Measurements from ENCODE around the genes ATP6V0E2, REPIN1, GIMAP4 and KCNH2.

GRCh38 chr7:149612907-149613612 lies 101.7 kb upstream of the KRBA1 start:
- PRO-cap = no peak
- RRBS, 2 experiments = no CpG with 5 or more reads among the region's 6 CpGs

DNA sequence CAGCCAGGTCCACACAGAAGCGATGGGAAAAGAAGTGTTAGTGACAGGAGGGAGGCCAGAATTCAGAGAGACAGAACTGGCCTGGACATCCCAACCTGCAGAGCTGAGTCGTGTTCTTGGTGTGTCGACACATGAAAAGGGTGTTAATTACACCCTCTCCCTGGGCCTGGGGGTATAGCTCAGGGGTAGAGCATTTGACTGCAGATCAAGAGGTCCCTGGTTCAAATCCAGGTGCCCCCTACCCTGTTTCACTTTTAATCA lies 79.3 kb upstream of the KRBA1 start:
- PRO-cap = unidirectional peak, plus-strand start at position 163 of the sequence
- RRBS, 2 experiments = no CpG with 5 or more reads among the region's 3 CpGs

GRCh38 chr7:149775985-149776970 lies 2.9 kb upstream of the ZNF467 start:
- PRO-cap = no peak
- RRBS, 2 experiments = 56 to 62% methylated on average over 3 of the region's 30 CpGs

GRCh38 chr7:149873665-149874168 lies at the start of gene ATP6V0E2:
Gene ATP6V0E2 (plus strand): TSS chr7:149873969.
- PRO-cap = bidirectional peak, plus-strand start at chr7:149874038, minus-strand start at chr7:149873806
- RRBS, 2 experiments = 1% methylated on average over 20 of the region's 57 CpGs

DNA sequence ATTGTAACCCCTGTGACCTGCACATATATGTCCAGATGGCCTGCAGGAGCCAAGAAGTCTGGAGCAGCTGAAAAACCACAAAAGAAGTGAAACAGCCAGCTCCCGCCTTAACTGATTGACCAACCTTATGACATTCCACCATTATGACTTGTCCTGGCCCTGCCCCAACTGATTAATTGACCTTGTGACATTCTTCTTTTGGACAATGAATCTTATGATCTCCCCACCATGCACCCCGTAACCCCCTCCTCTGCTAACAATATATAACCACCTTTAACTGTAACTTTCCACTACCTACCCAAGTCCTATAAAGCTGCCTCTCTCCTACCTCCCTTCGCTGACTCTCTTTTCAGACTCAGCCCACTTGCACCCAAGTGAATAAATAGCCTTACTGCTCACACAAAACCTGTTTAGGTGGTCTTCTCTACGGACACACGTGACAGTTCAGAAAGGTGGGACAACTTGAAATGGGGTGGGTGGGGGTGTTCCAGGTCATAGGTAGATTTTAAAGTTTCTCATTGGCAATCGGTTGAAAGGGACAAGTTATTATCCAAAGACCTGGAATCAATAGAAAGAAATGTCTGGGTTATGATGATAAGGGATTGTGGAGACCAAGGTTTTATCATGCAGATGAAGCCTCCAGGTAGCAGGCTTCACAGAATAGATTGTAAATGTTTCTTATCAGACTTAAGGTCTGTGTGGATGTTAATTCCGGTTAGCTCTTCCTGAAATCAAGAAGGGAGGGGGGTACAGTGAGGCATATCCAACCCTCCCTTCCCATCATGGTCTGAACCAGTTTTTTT lies 10.1 kb upstream of the LRRC61 start:
- PRO-cap = no peak
- RRBS, 2 experiments = no CpG with 5 or more reads among the region's 7 CpGs

- PRO-cap = bidirectional peak, plus-strand start at chr7:150368119, minus-strand start at chr7:150368114; bidirectional peak, plus-strand start at chr7:150368364, minus-strand start at chr7:150368366; bidirectional peak, plus-strand start at chr7:150368834, minus-strand start at chr7:150368751
- RRBS, 2 experiments = 1 to 2% methylated on average over 50 to 55 of the region's 97 CpGs
These were observed at the start of gene REPIN1 for GRCh38 chr7:150367822-150368935. Gene REPIN1 (plus strand): TSS chr7:150368822.

- PRO-cap = no peak
- RRBS, 2 experiments = no CpG with 5 or more reads among the region's 4 CpGs
These were observed 4.0 kb downstream of the ZNF775 start for GRCh38 chr7:150383101-150383504.

DNA sequence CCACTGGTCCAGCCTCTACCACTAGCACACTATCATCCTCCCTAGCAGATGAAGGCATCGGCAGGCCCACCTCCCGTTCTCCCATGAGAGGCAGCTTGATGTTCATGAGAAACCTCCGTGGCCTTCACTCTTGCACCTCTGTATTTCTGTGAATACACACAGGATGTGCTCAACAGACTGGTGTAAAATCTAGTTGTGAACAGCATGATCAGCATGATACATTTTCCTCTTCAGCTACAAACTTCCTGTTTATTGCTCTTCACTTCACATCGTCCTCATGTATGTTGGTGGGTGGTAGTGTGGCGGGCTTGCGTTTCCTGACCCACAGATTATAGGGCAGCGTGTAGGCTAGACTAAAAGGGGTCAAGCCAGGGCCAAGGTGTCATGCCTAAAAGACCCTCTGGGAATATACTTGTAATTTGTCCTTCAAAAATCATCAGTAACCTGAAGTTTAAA lies 31.1 kb downstream of the GIMAP8 start:
- PRO-cap = no peak
- RRBS, 2 experiments = no CpG with 5 or more reads among the region's 7 CpGs

DNA sequence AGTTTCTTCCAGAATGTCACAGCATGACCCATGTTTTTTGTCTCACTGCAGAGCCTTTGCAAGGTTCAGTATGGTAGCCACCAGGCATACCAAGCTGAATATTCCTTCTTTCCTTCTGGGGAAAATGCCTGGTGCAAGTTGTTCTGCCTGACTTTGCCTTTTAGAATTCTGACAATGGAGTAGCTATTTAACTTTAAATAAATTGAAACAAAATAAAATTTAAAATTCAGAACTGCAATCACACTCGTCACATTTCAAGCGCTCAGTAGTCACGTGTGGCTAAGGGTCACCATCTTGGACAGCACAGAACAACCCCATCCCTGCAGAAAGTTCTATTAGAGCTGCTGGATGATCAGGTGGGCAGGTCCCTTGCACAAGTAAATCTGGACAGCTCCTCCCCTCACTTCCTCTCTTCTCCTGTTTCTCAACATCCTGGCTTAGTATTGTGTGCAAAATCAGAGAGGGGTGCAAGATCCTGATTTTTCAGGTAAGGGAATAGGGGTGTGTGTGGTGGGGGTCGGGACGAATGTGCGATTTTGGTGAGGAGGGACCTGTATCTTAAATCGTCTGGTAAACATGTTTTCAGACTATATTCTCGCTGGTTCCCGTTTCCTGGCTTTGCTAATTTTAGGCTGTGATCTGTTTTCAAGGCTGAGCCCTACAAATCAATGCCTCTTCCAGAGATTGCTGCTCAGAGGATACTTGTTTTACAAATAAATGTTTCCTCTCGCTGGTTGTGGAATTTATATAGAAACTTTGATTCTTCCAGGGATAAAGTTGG lies at the start of gene GIMAP4:
Gene GIMAP4 (plus strand): TSS at position 440 of the 781 bp plus-strand sequence.
- PRO-cap = no peak
- RRBS, 2 experiments = no CpG with 5 or more reads among the region's 10 CpGs

DNA sequence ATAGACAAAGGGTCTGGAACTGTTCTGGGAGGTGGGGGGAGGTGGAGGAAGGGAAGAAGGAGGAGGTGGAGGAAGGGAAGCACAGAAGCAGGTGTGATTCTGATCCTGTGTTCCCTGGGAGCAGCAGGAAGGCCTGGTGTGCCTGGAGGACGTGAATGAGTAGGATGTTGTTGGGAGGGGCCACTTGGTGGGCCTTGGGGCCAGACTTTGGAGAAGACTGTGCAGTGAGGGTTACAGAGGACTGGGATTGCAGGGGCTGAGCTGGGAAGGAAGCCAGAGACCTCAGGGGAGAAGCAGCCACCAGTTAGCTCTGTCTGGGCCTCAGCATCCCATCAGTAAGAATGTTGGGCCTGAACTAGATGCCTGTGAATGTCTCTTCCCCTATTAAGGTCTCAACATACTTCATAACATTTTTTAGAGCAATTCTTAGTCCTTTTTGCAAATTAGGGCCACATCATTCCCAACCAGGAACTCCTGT lies 1.7 kb downstream of the GIMAP6 start:
- PRO-cap = no peak
- RRBS, 2 experiments = no CpG with 5 or more reads among the region's 1 CpG

- PRO-cap = no peak
- RRBS, 2 experiments = no CpG with 5 or more reads among the region's 7 CpGs
These were observed 21.4 kb downstream of the TMEM176B start for GRCh38 chr7:150778794-150779156.

- PRO-cap = no peak
- RRBS, 2 experiments = no CpG with 5 or more reads among the region's 10 CpGs
These were observed 1.6 kb downstream of the TMEM176A start for GRCh38 chr7:150802060-150802624.

GRCh38 chr7:150947628-150947871 lies 30.6 kb downstream of the KCNH2 start:
- PRO-cap = no peak
- RRBS, 2 experiments = 72 to 76% methylated on average over 2 of the region's 16 CpGs

DNA sequence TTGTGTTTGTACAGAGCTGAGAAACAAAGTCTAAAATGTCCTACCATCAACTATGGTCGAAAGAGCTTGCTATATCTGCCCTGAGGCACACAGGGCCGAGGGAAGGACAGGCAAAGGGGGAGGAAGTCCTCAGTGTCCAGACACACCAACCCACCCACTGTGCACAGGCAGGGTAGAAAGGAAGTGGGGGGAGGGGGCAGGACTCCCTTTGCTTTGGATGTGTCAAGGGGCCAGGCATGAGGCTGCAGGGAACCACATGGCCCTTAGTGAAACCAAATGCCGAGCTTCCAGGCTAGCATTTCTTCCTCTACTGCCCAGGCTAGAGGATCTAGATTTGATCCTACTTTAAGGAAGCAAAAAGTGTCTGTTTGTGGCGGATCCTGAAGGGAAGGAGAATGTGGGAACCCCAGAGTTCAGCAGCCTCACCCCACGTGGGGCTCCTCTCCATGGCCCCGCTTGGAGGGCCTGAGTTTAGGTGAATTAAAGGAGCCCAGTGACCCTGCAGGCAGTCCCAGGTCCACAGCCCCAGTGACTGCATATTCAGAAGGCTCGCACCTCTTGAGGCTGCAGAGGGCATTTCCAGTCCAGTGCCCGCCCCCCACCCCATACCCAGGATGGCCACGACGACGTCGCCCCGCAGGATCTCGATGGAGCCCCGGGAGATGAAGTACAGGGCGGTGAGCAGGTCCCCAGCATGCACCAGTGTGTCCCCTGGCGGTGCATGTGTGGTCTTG lies 28.4 kb downstream of the KCNH2 start:
- PRO-cap = no peak
- RRBS, 2 experiments = no CpG with 5 or more reads among the region's 17 CpGs

DNA sequence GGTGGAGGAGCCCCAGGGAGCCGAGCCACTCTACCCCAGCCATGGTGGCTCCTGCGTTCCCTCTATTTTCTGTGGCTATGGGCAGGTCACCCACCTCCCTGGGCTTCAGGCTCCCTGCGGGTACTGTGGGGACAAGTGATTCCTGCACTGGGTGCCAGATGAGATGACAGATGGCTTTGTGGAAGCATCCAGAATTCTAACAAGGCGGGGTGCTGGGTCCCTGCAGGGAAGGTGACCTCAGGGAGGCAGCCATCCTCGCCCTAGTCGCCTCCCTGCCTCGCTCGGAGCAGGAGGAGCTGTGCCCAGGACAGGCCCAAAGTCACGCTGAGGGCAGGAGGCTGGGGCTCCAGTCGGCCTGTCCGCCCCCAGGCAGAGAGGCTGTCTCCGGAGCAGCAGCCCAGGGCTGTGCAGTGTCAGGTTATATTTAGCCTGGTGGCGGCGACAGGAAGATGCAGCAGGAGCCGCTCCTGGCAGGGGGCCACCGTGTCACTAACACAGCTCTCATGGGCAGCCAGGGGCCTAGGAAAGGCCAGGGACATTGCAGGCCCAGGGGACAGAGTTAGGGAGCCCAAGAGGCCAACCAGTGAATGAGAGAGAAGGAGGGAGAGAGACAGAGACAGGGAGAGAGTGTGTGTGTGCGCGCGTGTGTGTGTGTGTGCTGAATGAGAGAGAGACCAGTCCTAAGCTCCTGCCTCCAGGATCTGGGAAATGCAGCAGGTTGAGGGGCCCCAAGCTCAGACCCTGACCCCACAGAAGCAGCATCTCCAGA lies 13.5 kb downstream of the KCNH2 start:
- PRO-cap = no peak
- RRBS, 2 experiments = no CpG with 5 or more reads among the region's 19 CpGs

DNA sequence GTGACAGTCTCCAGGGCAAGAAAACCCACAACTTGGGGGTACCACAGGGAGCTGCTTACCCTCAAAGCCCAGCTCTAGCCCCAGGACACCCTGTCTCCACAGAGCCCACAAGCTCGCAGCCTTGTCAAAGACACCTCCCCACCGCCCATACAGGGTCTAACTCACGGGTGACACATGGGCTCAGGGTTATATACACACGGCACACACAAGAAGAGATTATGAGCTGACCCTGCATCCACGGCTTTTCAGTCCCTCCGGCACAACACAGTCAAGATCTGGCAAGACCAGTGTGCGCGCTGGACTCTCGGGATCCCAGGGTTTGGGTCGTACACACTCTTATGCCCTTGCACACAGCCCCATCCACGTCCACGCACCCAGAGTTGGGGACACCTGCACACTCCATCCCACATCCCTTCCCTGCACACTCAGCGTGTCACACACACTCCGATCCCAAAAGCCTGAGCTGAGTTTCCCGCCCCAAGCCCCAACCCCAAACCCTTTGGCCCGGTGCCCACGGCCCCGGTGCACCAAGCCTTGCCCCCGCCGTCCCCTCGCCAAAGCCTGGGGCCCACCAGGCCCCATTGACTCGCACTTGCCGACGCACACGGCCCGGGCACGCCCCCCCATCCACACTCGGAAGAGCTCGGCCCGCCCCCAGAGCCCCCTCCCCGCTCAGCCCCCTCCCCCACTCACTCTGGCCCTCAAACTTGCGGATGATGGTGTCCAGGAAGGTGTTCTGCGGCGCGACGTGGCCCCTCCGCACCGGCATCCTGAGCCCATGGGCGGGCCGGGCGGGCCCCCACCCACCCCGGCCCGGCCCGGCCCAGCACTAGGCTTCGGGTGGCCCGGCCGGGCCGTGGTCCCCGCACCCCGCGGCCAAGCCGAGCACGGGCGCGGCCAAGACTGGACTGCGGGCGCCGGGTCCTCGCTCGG lies 710 bp downstream of the KCNH2 start:
- PRO-cap = no peak
- RRBS, 2 experiments = 4 to 12% methylated on average over 21 of the region's 60 CpGs

DNA sequence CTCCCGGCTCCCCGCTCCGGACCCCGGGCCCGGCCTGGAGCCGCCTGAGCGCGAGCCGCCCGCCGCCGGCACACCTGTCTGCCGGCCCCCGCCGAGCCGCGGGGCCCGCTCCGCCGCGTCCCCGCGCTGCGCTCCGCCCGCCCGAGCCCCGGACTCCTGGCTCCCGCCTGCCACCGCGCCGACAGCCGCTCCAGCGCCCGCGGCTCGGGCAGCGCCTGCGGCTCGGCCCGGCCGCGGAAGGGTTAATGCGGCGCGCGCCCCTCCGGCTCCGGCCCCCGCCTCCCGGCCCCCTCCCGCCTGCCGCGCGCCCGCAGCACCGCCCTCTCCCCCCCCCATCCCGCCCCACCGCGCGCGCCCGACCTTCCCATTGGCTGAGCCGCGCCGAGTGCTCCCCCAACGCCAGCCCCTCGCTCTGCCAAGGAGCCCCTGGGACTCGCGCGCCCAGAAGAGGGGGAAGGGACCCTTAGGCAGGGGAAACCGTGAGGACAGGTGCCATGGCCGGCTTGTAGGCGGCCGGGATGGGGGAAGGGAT lies at the start of gene KCNH2:
Gene KCNH2 (minus strand): TSS at position 244 of the 532 bp plus-strand sequence.
- PRO-cap = bidirectional peak, plus-strand start at position 444 of the sequence, minus-strand start at position 183 of the sequence
- RRBS, 2 experiments = 1% methylated on average over 43 of the region's 75 CpGs

DNA sequence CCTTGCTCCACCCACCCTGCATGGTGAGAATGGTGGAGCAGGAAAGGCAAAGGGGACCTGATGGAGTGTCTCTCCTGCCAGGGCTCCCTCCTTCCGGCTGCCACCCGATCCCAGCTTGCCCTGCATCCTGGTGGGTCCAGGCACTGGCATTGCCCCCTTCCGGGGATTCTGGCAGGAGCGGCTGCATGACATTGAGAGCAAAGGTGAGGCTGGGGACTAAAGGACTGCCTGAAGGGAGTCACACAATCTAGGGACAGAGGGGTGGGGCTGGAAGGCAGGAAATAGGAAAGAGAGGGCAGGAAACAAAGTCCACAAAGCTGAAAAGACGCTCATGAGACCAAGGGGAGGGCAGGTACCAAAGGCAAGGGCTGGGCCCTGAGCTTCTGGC lies 12.0 kb downstream of the ATG9B start:
- PRO-cap = no peak
- RRBS, 2 experiments = 93% methylated on average over 3 of the region's 5 CpGs

- PRO-cap = no peak
- RRBS, 2 experiments = no CpG with 5 or more reads among the region's 7 CpGs
These were observed 7.7 kb downstream of the ATG9B start for GRCh38 chr7:151016637-151016930.

- PRO-cap = no peak
- RRBS, 2 experiments = 81 to 94% methylated on average over 7 of the region's 18 CpGs
These were observed 1.0 kb downstream of the CDK5 start for GRCh38 chr7:151056667-151057101.

Measured in HEK293 (cell line).